Metanephros (tissue), 2 donors: Measurements from ENCODE around the gene SLC17A9.

GRCh38 chr20:62193360-62193809, 10.6 kb downstream of the MTG2 start:
- RAMPAGE, long total RNA: no peak

- RAMPAGE, long total RNA: no peak
Observed at GRCh38 chr20:62234183-62234829, 4.0 kb upstream of the OSBPL2 start.

DNA sequence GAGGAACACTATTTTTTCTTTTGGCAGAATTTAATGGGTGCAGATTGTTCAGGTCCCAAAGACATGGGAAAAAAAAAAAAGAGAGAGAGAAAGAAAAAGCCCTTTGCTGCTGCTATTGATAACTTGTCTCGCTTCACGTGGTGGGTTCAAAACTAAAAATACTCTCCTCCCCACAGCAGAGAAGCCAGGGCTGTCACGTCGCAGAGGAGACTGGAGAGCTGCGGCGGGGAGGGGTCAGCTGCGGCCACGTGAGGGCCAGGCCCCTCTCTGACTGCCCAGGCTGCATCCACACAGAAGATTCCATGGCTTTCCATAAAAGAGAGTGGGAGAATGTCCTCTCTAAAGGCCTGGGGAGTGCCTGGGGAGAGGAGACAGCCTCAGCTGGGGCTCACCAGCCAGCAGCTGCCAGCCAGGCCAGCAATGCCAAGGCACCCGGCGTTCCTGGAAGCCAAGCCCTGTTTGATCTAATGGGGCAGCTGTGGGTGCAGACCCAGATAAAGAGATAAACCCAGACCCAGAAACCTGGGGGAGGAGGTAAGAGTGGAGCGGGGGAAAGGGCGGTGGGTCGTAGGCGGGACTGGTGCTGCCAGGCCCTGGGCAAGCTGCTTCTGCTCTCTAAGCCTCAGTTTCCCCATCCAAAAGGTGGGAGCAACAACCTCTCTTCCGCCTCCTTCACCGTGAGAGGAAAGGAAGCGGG, 3.3 kb upstream of the OSBPL2 start:
- RAMPAGE, long total RNA: no peak

DNA sequence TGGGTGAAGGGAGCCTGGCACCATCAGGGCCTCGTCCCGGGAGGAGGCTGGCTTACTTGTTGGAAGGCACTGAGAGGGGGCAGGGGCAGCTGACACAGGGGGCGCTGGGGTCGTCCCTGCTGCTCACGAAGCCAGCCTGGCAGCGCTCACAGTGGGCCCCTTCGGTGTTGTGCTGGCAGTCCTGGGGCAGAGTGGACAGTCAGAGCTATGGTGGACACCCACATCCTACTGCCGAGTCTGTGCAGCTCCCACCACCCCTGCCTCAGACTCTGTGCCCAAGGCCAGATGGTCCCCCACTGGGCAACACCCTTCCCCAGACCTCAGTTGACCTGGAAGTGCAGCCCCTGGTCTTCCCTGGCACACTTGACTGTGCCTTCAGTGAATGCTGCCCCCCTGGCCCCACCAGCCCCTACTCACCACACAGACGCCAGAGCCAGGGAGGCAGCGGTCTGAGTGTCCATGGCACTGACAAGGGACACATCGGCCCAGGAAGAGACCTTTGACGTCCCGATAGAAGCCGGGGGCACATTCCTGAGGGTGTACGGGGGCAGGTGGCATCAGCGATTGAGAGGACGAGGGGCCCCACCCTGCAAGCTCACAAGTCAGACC, 21.3 kb downstream of the ADRM1 start:
- RAMPAGE, long total RNA: no peak

DNA sequence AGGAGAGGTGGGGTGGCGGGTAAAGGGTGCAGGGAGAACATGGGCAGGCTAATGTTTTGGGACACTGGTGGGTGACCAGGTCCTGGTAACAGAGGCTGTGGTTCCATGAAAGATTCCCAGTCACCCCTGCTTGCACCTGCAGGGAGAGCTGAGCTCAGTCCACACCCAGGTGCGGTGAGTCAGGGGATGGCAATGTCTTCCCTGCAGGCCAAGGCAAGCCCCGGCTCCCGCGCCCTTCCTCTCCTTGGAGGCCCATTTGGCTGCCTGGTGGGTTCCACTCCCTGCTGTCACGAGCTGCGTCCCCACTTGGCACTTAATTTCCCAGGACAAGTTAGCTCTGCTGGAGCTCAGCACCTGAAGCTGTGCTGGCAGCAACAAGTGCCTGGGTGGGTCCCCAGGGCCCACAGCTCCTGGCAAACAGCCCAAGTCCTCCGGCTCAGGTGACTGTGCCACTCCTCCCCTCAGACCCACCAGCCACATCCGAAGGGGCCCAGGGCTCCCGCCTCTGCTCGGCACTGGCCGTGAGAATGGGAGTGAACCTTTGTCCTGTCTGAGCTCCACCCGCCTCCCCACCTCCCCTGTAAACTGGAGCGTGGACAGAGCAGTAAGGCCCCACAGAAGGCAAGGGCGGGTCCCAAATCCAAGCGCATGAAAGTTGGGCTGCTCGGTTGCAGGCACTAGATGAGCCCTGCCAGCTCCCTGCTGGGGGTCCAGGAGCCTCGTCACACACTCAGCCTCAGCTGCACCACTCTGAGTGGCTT, 17.0 kb downstream of the LAMA5 start:
- RAMPAGE, long total RNA: no peak

DNA sequence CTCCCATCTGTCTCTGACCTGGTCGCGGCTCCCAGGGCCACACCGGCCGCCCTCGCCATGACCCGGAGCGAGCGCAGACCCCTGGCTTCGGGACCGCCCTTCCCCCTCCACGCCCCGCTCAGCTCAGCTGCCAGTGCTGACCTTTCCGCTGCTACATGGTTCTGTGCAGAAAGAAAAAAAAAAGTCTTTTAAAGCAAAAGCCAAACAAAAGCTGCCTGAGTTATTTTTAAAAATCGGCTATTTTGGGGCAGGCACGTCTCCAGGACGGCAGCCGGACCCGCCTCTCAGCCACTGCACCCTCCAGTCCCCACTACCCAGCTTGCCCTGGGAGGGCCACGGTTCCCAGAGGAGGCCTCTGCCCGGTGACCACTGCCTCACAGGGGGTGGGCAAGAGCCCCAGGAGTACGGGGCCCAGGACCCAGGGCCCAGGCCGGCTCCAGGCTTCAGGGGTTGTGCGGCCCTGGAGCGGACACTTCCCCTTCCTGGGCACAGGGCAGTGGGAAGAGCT, 10.8 kb downstream of the LAMA5 start:
- RAMPAGE, long total RNA: no peak

DNA sequence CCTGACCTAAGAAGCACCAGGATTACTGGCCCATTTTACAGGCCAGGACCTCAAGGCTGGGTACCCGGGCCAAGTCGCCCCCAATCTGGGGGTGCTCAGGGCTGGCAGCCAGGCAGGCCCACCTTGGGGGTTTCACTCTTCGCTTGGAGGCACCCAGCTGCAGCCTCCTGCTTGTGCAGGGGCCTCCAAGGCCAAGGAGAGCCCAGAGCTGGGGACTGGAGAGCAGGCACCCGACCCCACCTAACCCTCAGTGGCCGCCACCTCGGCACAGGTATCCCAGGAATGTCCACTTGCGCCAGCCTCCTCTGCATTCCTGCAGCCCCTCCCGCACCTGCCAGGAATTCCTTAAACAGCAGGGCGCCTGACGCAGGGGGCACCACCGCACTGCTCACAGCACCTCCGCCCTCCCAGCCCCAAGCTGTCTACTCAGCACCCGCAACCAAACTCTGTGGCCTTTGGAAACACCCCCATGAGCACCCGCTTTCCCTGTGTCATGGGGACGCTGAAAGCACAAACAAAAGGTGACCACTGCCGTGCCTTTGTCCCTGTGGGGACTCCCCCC, 5.3 kb downstream of the LAMA5 start:
- RAMPAGE, long total RNA: no peak

GRCh38 chr20:62364847-62365588, 2.1 kb downstream of the LAMA5 start:
- RAMPAGE, long total RNA: no peak

GRCh38 chr20:62369348-62369991, 2.4 kb upstream of the LAMA5 start:
- RAMPAGE, long total RNA: no peak

- RAMPAGE, long total RNA: no peak
Observed at GRCh38 chr20:62413142-62413751, 6.2 kb upstream of the CABLES2 start.

DNA sequence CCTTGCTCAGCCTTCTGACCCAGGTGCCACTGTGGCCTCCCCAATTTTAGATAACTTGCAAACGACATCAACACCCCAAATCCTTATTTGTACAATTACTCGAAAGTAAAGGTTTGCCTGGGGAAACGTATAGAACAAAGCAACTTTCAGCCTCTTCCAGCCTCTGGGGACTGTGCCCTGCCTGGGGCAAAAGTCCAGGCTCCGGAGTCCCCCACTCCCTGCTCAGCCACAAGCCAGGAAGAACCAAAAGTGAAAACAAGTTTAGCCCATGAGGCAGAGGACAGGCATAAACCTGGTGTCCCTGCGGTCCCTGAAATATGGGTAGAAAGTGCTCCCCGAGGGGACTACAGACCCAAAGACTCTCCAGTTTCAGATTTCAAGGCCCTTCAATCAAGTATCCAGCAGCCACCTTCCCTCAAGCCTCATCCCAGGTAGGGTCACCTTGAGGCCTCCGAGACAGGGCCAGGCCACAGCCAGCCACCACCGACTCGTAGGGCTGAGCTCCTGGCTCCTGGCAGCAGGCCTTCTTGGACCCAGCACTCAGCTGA, 3.2 kb downstream of the GATA5 start:
- RAMPAGE, long total RNA: no peak

GRCh38 chr20:62549382-62549998, 73.7 kb upstream of the GATA5 start:
- RAMPAGE, long total RNA: no peak

GRCh38 chr20:62558420-62559191, 82.8 kb upstream of the GATA5 start:
- RAMPAGE, long total RNA: no peak

DNA sequence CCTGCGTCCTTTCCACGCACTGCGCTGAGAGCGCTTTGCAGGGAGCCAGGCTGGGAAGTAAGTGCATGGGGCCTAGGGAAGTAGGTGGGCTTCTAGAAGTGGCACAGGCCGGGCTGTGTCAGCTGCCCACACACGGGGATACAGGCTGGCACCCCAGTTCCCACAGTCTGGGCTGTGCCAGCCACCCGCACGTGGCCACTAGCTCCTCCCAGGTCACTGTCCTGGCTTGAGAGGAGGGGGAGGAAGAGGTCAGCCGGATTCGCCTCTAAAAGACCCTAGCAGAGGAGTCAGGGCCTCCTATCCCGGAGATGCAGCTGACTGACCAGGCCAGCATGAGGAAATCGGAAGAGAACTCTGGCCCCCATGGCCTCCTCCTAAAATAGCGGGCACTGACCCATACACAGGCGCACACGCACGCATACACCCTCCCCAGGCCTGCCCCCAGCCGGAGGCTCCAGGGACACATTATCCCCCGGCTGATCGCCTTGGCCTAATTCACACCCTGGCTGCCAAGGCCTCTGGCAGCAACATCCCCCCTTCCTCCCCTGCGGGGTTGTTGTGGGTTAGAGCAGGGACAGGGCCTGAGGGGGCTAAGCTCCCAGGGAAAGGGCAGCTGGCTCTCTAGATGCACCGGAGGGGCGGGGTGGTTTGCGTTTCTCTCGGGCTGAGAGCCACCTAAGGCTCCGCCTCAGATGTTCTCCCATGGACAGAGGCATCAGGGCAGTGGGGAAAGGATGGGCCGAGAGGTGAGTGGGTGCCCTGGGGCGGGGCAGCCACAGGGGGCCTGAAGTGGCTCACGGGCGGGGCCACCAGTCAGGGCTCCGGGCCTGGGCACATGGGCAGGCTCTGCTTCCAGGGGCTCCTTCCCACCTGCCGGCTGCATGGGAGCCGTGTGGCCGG, 5.6 kb downstream of the SLCO4A1 start:
- RAMPAGE, long total RNA: no peak

GRCh38 chr20:62717988-62718597, 9.5 kb downstream of the NTSR1 start:
- RAMPAGE, long total RNA: no peak

DNA sequence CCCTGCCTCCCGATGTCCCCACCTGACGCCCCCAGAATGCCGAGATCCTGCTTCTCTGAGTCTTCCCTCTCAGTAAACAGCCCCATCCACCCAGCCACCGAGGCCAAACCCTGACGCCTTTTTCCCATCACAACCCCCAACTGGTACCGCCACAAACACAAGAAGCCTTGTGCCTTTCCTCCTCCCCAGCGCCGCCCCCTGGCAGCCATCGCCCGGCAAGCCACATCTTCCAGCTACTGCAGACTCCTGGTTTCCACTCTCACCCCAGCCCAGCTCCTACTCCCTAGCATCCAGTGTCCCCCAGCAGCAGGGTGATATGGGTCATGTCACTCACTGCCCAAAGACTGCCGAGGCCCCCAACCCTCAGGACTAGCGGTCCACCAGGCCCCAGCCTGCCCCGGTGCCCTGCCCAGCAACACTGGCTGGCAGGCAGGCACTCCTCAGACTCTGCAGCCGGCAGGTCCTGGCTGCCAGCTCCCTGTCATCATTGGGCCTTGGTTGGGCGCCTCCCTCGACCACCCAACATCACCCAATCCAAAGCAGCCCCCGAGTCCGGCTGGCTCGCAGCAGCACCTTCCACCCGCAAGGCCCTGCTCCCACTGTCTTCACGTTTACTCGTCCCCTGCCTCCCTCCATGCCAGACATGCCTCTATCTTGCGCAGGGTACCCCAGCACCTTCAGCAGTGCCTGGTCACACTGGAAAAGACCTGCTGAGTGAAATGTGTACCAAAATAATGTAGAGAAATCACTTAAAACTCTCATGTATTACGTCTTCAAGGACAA, 11.1 kb downstream of the TCFL5 start:
- RAMPAGE, long total RNA: no peak

DNA sequence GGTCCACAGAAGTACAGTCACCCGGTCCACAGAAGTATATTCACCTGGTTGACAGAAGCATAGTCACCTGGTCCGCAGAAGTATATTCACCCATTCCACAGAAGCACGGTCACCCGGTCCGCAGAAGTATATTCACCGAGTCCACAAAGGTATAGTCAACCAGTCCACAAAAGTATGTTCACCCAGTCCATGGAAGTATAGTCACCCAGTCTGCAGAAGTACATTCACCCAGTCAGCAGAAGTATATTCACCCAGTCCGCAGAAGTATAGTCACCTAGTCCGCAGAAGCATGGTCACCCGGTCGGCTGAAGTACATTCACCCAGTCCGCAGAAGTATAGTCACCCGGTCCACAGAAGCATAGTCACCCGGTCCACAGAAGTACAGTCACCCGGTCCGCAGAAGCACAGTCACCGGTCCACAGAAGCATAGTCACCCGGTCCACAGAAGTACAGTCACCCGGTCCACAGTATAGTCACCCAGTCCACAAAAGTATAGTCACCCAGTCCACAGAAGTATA, 8.9 kb downstream of the TCFL5 start:
- RAMPAGE, long total RNA: no peak

GRCh38 chr20:62901262-62901868, 24.9 kb downstream of the DIDO1 start:
- RAMPAGE, long total RNA: no peak

DNA sequence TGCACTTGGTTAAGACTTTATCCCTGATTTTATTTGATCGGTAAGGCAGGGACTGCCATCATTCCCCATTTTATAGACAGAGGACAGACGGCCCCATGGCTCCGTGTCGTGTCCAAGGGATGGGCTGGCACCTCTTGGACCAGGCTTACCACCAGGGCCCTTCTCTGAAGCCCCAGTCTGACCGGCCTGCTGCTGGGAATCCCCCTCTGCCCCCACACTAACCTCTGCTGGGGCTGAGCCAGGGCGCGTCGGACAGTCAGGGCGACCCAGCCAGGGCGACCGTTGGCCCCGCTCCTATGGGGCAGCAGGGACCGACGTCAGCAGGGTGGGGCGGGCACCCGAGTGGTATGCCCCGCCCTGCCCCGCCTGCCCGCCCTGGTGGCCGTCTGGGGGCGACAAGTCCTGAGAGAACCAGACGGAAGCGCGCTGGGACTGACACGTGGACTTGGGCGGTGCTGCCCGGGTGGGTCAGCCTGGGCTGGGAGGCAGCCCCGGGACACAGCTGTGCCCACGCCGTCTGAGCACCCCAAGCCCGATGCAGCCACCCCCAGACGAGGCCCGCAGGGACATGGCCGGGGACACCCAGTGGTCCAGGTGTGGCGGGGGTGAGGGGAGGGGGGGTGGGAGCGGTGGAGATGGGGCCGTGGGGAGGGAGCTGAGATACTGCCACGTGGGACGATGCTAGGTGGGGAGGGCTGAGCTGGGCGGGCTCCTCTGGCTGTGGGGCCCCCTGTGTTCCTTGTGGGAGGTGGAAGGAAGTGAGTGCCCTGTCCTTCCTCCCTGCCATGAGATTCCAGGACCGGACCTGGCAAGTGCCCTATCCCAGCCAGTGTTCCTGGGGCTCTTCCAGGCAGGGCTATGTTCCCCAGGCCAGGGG, at the start of gene SLC17A9:
Gene SLC17A9 (plus strand): TSS at position 414 of the 877 bp plus-strand sequence.
- RAMPAGE, long total RNA: no peak

- RAMPAGE, long total RNA: no peak
Observed at GRCh38 chr20:62955443-62956299, 3.2 kb downstream of the SLC17A9 start.